Type B pancreatic cell (in vitro differentiated cells): Measurements from ENCODE around the gene CREM.

DNA sequence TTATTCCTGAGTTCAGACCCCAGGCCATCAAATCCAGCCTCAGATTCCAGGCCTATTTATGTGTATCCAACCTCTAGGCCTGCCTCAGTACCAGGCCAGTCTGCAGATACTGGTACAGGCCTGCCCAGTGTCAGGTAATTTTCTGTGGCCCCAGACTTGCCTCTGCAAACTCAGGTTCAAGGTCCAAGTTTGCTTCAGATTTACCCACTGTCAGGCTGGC, 169.8 kb downstream of the ITGB1 start:
- PRO-cap = no peak

- PRO-cap = no peak
Measured at GRCh38 chr10:32918214-32918784, 39.7 kb downstream of the ITGB1 start.

DNA sequence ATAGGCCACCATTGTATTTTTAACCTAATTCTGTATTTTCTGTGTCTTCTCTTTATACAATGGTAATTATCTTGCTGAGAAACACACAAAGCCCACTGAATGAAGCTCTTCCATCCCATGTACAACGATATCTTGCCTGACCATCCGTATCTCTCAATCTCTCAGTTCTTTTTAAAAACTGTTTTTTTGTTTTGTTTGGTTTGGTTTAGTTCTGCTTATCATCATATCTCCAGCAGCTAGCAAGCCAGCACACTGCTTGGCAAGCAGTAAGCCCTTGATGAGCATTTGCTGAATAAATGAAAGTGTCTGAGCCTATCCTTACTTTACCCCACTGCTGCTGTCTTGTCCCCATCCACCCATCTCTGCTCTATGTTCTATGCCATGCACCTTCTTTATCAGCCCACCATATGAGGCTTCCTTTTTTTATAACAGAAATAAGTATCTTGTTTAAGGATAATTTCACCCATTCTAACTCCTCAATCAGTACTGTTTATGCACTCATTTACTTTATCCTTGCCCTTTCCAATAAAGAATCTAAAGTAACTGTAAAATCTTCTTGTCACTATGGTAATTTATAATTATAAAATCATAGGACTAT, 34.1 kb downstream of the ITGB1 start:
- PRO-cap = unidirectional peak, minus-strand start at position 364 of the sequence

DNA sequence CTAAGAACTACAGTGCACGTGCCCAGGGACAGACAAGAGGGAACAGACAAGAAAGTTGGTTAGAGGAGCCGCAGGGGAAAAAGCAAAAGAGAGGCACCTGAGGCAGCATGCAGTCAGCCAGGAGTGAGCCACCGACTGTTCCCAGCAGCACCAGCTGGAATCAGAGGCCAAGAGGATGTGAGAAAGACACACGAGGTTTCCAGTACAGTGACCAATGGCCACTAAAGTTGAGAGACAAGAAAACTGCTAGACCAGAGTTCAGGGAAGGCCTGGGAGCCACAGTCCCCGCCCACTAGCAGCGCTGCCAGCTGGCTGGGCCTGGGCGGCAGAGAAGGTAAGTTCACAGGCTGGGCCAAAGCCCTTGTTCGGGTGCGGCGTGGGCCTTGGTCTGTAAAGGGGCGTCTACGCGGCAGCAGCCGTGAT, 14.0 kb downstream of the ITGB1 start:
- PRO-cap = no peak

DNA sequence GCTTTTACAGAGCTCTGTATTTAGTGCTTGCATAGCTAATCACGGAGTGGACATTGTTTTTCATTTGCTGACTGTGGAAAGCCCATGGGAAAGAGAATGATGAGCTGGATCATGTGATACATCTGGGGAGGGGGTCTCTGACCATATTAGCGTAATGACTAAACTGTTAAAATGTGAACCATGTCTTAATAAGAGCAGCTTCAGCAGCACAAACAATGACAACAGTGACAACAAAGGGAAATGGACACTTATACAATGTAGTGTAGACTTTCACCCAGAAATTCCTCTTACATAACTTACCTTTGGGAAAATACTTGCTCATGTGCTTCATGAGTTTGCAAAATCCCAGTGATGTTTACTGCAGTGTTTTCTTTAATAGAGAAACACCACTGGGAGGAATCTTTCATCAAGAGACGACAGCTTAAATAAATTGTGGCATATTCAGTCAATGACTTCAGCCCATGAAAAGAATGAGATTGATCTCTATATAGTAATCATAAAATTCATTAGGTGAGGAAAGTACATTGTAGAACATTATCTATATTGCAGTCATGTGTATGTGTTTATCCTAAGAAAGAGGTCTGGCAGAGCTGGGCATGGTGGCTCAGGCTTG, 44.1 kb upstream of the ITGB1 start:
- PRO-cap = no peak

DNA sequence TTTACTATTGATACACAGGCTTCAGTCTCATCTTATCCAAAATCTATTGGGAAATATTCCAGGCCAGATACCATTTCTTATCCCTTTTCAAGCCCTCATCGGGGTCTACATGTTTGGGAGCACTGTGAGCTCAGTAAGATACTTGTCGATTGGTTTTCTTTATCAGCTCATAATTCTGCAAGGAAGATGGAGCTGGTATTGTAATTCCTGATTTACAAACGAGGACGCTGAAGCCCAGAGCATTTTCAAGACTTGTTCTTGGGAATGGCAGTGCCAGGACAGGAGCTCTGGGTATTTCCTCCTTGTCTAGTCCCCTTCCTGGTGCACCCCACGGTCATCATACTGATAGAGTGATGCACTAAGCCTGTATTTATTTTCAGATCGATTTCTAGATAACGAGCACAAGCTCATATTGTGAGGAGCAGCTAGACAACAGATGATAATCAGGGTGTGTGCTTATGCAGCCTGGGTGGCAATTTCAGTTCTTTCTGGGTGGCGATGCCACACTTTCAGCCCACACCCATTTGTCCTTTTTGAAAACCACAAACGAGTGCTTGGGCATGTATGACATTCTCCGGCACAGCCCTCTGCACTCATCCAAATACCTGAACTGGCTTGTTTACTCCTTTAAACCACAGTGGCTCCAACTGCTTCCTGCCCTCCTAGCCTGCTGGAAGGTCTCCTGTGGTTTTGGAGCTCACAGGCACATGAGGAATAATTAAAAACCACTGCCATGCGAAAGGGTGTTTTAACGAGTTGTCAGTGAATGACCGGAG, 52.0 kb upstream of the ITGB1 start:
- PRO-cap = no peak

DNA sequence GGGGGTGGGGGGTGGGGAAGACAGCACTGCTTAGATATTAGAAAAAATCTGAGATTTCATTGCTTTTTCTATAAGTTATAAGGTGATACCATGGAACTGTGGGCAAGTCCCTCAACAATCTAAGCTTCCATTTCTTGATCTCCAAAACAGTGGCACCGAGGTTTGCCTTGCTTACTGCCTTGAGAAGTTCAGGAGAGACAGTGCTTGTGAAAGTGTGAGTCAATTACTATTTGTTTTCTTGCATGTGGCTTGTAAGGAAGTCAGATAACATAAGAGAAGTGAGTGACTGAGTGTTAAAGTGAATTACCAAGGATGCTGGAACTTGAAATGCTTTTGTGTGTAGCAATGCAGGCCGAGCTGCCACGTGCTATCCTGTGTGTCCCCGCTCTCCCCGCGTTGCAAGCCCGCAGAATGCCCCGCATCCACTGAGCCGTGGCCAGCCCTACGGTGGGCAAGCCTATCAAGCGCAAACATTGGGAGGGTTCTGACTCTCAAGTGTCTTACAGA, 157.6 kb upstream of the ITGB1 start:
- PRO-cap = no peak

- PRO-cap = no peak
Measured at GRCh38 chr10:33142103-33142404, 184.0 kb upstream of the ITGB1 start.

DNA sequence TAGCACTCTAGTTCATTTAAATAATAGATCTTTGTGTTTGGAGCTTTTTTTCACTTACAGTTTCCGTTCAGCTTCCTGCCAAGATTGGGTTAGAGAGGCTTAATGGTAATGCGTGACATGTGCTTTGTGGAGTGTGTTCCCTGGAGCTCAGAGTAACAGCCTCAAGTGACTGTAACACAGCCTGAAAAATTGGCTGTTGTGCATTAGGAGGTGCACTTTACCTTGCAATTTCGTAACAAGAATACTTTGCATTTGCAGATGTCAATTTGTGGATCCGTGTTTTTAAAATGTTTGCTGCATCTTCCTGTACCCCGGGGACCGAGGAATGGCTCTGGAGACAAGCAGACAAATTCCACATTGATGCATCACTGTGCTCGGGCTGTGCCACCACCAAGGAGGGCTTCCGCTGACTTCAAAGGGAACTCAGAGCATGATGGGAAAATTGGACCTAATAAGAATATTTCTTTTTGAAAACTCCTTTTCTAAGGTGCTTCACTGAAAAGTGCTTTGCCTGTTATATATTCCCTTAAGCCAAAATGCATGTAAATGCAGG, 170.1 kb downstream of the NRP1 start:
- PRO-cap = no peak

DNA sequence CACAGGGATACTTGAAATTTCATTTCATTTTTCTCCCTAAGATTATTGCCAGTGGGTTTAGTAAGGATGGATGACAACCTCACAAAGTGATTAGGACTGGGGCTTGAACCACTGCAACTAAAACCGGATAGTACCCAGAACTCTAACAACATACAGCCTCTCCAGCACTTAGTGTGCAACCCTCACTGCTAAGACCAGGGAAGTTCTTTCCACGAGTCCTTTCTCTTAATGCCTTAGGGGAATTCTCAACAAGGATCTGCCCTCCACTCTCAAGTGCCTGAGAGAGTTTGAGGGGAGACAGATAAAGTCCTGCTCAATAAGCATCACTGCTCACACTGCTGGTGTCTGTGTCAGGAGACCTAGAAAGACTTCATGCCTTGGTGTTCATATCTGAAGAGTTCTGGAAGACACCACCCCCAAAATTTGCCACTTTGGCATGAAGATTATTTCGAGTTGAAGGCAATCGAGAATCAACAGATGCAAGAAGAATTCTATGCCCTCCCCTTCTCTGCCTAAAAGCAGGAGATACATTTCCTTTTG, 104.5 kb downstream of the NRP1 start:
- PRO-cap = no peak

DNA sequence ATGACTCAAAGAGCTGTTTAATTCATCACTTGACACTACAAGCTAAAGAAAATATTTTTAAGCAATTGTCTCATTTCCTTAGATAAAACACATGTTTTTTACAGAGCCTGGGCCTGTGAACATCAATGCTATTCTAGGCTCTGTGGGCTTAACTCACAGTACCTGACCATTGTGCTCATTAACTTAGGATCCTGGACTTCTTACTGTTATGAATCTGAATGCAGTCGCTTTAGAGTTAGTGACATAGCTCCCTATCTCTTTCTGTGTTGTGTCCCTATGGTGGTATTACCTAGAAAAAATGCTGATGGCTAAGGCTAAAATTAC, 100.7 kb downstream of the NRP1 start:
- PRO-cap = no peak

- PRO-cap = no peak
Measured at GRCh38 chr10:33291130-33291650, 43.3 kb downstream of the NRP1 start.

DNA sequence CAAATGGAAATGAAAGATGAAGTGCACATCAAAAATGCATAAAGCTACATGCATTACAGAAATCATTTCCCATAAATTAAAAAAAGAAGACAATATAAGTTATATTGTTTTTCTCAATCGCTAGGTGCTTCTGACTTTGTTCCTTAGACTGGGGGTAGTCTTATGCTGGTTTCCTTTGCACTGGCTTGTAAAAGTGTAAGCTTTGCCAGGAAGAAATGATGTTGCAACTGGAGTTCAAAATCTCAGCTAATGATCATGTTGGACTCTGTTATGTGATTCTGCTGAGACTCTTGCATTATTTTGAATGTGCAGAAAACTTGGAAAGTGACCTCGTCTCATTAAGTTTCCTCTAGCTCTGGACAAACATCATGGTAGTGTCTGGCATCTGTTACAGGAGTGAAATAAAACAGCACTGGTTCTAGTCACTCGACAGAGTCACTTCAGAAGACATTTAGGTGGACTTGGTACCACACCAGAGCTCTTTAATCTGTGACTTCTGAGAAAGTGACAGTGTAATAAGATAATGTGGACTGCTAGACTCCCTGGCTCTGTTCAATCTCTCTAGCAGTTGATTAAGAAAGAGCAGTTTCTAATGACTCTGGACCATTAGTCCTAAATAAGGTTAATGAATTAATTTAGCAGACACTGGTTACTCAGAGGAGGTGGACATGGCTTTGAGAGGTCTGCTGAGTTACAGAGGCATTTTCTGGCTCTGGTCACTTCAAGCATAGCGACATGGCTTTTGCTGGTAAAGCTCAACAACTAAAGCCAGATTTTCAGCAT, 2.2 kb downstream of the NRP1 start:
- PRO-cap = no peak

DNA sequence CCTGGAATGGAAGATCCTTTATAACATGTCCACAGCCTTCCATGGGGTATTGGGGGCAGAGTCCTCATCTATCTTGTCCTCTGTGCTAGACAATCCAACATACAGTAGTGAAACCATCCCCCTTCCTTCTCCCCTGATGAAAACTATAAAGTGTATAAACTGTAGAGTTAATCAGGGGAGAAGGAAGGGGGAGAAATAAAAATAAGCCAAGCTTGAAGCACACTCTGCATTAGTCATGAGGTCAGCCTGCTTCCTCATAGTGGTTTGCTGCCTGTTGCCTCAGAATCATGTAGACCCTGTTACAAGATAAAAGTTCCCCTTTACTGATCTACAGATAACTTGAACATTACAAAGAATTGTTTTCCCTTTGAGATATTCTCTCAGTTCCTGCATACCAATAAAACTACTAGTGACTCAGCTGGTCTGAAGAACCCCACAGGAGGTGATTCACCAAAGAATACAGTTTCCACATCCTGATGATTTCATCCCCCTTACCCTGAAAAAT, 31.3 kb upstream of the NRP1 start:
- PRO-cap = no peak

DNA sequence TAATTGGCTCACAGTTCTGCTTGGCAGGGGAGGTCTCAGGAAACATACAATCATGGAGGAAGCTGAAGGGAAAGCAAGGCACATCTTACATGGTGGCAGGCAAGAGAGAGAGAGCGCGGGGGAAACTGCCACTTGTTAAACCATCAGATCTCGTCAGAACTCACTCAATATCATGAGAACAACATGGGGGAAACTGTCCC, 344.2 kb upstream of the NRP1 start:
- PRO-cap = no peak

- PRO-cap = no peak
Measured at GRCh38 chr10:33703892-33704273, 369.4 kb upstream of the NRP1 start.

- PRO-cap = no peak
Measured at GRCh38 chr10:34249690-34250195, 565.4 kb downstream of the PARD3 start.

DNA sequence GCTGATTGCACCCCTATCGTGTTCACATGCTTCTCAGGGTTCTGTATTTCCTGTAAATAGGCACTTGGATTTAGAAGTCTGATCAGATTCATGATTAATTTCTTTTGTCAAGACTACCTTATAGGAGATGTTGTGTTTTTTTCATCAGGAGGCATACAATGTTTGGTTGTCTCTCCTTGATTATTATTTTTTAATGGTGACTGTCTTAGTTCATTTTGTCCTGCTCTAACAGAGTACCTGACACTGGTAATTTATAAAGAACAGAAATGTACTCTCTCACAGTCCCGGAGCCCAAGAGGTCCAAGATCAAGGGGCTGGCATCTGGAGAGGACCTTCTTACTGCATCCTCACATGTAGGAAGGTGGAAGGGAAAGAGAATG, 304.0 kb downstream of the PARD3 start:
- PRO-cap = no peak

DNA sequence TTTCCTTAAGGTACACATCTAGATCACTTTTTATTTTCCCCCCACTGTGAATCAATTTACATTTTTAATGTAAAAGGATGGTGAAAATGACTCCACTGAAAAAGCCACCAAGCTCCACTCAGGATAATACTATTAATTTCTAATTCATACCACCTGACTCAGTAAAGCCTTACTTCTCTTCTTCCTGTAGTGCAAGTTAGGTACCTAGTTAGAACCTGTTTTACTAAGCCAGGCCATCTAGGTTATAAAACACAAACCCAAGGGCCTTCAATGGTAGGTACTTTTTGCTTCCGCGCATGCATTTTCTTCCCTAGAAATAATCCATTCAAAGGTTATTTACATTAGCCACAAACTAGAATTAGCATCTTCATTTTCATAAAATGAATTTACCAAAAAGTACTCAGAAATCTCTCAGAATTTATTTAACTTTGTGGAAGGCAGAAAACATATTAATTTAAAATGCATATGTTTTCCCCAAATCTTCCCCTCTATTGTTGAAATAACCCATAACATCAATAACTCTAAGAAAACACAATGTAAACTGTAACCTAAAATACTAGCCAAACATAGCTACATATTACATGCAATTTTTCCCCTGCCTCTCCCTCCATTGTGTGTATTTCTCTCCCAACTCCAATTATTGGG, 155.4 kb downstream of the PARD3 start:
- PRO-cap = no peak

GRCh38 chr10:35126174-35127362, at the start of gene CREM:
CREM (plus strand) TSS chr10:35126846.
- PRO-cap = bidirectional peak, plus-strand start at chr10:35126846, minus-strand start at chr10:35126626; bidirectional peak, plus-strand start at chr10:35127001, minus-strand start at chr10:35127006; bidirectional peak, plus-strand start at chr10:35127227, minus-strand start at chr10:35127159